Mucosa of descending colon (tissue), 1 donor: ENCODE measurements around a stretch of chr6.

DNA sequence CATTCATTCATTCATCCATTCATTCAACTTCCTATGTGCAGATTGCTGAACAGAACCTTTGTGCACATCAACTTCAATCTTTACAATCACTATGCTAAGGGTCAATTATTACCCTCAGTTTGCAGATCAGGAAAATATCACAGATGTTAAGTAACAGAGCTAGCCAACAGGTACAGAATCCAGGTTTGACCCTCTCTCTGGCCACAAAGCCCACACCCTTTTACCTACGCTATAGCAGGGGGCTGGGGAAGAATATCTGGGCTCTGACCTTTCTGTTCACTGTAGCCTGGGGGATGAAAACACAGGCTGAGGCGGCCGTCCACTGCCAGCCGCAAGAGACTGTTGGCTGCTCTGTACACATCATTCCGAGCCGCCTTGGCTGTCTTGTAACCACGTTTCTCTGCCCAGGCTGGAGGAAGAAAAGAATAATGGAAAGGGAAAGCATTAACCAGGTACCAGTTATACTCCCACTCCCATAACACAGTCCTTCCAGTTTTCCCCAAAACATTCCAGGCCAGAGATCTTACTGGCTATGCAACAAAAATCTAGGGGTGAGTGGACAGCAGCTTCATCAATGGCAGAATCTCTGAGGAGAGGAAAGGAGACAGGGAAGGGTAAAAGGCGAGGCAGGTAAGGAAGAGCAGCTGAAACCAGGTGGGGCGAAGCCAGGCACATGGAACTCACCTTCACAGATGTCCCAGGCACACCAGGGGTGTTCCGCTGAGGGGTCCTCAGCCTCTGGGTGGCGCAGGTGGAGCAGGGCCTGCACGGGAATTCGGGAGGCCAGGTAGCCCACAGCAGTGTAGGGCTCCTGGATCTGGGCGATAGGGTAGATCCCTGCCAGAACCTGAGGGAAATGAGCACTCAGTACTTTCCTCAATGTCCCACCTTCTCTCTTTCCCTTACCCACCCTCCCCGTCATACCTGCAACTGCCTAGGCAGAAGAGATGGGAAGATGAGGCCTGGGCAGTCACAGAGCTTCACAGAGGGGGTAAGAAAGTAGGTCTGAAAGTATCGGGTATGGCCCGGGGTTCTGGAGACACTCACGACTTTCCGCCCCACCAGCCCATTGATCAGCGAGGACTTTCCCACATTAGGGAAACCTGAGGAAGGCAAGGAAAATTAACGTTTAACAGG lies 9.5 kb downstream of the GNL1 start:
- PRO-cap: no peak

- PRO-cap: no peak
Measured at GRCh38 chr6:30597122-30597904, 19.7 kb downstream of the PPP1R10 start.

- PRO-cap: no peak
Measured at GRCh38 chr6:30601460-30602610, 15.2 kb downstream of the PPP1R10 start.

DNA sequence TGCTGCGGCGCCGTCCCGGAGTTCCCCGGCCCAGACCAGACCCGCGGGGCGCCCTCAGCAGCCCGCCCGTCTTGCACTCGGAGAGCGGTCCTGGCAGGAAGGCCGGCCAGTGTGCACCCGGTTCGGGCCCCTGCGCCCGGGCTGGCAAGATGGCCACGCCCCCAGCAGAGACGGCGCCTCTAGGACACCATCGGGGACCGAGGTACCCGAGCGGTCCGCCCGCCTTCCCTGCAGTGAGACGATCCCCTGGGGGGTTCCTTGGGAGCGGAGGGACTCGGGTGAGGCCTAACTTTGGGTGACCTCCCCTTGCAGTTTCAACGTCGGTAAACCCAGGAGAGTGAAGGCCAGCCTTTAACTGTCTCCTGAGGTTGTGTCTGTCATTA lies 703 bp downstream of the C6orf136 start:
- PRO-cap: bidirectional peak, plus-strand start at position 209 of the sequence, minus-strand start outside the sequence

DNA sequence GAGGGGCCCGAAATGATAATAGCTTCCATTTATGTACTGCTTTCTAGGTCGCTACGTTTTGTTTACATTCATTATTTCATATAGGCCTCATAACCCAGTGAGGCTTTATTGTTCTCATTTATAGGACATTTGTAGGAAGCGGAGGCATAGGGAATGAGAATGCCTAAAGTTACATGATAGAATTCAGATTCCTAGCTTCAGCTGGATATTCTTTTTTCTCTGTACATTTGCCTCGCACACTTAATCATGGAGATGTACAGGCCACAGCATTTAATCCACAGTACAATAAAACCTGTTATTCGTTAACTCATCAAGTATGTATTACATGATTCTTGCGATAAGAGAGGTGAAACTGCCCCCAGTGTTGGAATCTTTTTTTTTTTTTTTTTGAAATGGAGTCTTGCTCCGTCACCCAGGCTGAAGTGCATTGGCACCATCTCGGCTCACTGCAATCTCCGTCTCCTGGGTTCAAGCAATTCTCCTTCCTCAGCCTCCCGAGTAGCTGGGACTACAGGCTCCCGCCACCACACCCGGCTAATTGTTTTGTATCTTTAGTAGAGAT lies 1.2 kb downstream of the C6orf136 start:
- PRO-cap: unidirectional peak, minus-strand start at position 242 of the sequence

DNA sequence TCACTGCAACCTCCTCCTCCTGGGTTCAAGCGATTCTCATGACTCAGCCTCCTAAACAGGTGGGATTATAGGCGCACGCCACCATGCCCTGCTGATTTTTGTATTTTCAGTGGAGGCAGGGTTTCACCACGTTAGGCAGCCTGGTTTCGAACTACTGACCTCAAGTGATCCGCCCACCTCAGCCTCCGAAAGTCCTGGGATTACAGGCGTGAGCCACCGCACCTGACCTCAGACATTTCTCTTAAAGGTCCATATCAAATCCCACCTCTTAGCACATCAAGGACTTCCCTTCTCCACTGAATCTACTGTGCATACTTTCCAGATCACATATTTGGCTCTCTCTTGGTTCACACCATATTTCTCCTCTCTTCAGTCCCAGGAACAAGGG lies 12.0 kb downstream of the C6orf136 start:
- PRO-cap: no peak

- PRO-cap: no peak
Measured at GRCh38 chr6:30676016-30677470, 3.7 kb upstream of the DHX16 start.

DNA sequence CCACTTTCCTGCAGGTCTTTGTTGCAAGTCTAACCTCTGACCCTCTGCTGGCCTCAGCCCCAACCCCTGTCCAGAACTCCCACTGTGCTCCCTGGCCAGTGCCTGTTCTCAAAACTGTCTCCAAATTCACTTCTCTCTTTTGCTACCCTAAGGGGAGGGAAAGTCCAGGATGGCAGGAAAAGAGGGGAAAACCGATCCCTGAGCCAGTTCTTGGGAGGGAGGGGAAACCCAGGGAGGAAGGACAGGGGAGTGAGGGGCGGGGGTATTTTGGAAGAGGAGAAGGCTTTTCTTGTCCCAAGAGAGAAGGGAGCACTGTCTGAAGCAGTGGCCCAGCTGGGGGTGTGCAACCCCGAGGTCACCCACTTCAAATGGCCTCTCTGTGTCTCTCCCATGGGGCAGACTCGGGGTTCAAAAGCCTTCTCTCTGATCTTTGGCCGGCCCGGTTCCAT lies 3.0 kb downstream of the PPP1R18 start:
- PRO-cap: no peak

- PRO-cap: no peak
Measured at GRCh38 chr6:30689378-30690020, 1.3 kb downstream of the NRM start.

DNA sequence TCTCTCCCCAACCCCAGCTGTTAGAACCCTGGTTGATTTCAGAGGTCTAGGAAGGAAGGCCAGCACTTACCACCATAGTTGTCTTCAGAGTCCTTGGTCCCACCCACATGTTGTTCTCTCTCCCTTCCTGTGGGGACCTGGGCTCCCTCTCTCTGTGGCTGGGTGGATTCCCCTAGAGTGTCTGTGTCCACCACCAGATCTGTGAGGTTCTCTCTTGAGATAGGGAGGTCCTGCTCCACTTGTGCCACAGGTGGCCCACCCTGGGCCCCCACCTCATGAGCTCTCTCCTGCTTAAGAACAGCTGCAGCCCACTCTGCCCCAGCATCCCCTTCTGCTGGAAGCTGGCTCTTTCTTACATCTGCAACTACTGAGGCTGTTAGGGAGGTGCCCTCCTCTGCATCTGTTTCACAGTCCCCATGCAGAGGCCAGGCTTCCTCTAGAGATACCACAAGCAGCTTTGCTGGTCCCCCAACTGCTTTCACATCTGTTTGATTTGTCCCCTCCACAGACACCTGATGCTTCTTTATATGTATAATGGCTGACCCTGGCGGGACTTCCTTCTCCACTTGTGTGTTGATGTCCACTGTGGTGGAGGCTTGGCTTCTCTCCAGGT lies 5.2 kb downstream of the MDC1 start:
- PRO-cap: no peak

DNA sequence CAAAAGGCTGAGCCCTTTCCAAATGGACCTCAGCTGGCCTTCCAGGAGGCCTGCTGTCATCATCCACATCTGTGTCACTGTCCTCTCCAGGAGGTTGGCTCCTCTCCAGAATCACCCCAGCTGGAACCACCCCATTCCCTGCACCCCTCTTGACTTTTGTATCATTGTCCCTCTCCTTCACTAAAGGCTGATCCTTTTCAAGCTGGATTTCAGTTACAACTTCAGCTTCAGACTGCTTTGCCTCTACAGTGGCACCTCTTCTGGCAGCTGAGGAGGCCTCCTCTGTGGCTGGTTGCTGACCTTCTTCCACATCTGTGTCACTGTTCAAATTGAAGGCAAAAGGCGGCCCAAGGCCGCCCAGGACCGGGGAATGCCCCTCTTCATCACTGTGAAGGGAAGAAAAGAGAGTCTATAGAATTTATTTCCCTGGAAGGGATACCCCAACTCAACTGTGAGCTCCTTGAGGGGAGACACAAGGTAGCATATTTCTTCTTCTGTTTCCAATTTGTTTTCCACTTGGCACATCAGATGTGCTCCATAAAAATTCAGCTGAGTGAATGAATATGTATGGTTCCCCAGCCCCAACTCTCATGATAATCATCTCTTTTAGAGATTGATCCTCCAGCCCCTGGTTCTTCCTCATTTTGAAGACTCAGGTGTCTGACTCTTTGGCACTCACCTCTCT lies 4.0 kb downstream of the MDC1 start:
- PRO-cap: no peak

DNA sequence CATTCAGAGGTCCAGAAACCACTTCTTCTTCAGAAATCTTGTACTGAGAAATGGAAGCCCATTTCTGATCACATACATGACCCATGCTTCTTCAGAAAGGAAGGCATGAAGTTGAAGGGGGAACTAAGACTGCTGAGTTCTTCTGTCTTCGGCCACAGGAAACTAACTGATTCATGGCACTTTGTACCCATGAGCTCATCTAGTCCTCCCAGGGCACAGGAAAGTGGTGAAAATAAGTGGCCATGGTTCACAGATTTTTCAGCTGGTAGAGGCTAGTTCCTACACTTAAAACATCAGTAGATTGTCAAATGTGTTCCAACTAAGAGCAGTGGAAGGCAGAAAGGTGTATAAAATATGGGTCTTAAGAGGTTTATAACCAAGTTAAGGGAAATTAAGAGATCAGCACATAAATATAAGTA lies 14.7 kb upstream of the IER3 start:
- PRO-cap: unidirectional peak, minus-strand start at position 164 of the sequence

GRCh38 chr6:31056146-31056644 lies 45.9 kb downstream of the MUC22 start:
- PRO-cap: no peak

DNA sequence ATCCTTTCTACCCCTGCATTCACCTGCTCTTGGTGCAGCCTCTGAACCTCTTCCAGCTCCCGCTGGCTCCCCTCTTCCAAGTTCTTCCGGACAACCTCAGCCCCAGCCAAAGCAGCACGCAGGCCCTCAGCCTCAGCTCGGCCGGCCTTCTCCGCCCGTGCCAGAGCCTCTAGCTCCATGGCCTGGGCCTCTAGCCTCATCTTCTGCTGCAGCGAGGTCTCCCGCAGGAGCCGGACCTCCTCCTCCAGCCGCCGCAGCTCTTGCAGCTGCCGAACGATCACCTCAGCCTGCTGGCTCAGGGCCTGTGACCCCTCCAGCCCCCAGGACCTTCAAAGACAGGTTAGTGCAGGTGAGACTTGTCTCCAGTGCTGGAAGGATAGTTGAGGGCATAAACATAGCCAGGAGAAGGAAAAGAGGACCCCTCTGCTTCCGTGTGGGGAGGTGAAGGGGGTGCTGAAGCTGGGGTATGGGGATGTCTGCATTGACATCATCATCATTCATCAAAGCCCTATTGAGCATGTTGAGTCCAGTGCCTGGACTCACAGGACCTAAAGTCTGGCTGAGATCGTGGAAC lies 3.0 kb downstream of the CCHCR1 start:
- PRO-cap: no peak

DNA sequence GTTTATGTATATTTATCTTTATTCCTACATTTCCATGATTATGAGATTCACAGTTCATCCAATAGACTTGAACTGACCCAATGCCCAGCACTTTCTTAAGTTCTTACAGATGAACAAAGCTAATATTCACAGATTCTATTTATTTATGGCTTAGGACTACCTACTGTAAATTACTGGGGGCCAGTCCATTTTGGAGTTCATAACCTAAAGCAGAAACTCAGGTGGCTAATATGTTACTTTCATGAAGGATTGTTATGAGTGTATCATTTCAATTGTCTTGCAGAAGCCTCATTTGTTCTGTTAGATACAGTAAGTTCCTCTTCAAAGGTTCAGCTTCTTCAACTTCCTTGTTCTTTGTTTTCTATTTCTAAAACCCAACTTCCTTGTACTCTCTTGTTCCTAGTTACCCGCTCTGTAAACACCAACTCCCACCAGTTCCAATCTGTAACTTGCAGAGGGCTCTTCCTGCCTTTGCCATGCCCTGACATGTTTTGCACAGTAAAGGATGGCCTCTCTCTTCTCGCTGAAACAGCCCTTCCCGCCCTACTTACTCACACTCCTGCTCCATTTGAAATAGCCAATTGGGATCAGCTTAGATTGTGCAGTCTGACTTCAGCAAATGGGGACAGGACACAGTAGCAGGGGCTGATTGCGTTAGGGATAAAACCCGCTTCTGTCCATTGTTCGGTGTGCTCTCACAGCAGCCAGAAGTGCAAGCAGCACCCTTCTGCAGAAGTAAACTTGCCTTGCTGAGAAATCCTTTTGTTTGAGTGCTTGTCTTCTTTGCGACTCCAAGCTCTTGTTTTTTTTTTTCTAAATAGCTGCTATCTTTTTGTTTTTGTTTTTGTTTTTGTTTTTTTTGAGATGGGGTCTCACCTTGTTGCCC lies 45.8 kb upstream of the POU5F1 start:
- PRO-cap: no peak

DNA sequence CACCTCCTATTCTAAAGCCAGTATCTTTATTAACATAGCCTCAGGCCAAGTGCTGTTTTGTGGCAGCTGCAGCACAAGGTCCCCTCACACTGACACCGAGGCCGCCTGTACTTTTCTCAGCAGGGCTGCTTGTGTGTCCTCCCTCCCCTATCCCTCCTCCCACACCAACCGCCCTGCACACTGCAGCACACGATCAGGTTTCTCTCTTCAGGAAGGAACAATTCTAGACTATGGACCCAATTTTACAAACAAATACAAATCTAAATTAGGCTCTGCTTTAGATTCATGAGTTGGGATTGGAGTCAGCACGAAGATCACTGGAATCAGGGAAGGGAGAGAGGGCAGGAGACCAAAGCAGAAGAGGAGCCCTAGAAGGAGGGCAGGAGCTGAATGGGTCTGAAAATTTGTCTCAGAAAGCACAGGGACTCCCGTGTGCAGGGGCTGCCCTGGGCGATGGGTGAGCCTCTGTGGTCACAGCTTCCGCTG lies 3.8 kb downstream of the HLA-C start:
- PRO-cap: bidirectional peak, plus-strand start at position 286 of the sequence, minus-strand start at position 79 of the sequence

- PRO-cap: bidirectional peak, plus-strand start at chr6:31356539, minus-strand start at chr6:31356528
Measured at GRCh38 chr6:31356030-31356562, 883 bp downstream of the HLA-B start.

- PRO-cap: bidirectional peak, plus-strand start at chr6:31380082, minus-strand start at chr6:31380058
Measured at GRCh38 chr6:31379575-31380322, 22.8 kb upstream of the HLA-B start.

DNA sequence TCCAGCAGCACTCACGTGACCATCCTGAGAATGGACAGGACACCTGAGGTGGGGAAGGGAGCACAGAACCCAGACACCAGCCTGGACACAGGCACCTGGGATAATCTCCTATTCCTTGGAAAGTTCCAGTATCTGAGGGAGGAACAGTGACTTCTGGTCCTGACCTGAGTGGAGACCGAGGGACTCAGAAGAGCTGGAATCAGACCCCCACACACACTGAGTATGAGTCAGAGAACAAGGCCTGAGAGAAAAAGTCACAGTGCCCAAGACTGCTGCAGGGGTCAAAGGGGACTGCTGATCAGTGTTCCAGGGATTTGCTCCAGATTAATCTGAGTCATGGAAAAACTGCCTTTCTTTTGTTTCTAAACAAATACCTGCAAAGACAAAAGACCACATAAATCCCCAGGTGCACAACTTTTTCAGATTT lies 35.7 kb upstream of the MICB start:
- PRO-cap: no peak

DNA sequence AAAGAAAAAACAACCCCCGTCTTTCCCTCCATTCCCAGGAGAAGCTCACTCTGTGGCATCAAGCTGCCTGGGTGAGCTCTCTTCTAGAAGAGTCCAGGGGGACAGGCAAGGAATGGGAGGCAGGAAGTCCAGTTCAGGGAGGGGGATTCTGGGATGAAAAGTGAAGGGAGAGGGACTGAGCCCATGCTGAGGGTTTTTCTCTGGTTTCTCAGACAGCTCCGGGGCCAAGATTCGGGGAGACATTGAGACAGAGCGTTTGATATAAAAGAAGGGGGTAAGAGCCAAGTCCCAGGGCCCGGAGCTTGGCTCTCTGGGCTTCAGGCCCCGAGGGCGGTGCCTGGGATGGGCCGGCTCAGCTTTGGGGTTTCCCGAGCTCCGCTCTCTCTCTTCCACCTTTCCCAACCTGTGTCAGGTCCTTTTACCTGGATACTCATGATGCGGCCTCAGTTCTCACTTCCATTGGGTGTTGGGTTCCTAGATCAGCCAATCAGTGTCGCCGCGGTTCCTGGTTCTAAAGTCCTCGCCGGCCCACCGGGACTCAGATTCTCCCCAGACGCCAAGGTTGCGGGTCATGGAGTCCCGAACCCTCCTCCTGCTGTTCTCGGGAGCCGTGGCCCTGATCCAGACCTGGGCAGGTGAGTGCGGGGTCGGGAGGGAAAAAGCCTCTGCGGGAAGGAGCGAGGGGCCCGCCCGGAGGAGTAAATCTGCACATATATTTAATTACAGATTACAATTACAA lies 35.1 kb upstream of the MICB start:
- PRO-cap: bidirectional peak, plus-strand start at position 541 of the sequence, minus-strand start at position 360 of the sequence